ENCODE measurements around the gene VPS54.

GRCh38 chr2:63885567-63886012 lies 43.9 kb downstream of the UGP2 start:
- PRO-cap: no peak

DNA sequence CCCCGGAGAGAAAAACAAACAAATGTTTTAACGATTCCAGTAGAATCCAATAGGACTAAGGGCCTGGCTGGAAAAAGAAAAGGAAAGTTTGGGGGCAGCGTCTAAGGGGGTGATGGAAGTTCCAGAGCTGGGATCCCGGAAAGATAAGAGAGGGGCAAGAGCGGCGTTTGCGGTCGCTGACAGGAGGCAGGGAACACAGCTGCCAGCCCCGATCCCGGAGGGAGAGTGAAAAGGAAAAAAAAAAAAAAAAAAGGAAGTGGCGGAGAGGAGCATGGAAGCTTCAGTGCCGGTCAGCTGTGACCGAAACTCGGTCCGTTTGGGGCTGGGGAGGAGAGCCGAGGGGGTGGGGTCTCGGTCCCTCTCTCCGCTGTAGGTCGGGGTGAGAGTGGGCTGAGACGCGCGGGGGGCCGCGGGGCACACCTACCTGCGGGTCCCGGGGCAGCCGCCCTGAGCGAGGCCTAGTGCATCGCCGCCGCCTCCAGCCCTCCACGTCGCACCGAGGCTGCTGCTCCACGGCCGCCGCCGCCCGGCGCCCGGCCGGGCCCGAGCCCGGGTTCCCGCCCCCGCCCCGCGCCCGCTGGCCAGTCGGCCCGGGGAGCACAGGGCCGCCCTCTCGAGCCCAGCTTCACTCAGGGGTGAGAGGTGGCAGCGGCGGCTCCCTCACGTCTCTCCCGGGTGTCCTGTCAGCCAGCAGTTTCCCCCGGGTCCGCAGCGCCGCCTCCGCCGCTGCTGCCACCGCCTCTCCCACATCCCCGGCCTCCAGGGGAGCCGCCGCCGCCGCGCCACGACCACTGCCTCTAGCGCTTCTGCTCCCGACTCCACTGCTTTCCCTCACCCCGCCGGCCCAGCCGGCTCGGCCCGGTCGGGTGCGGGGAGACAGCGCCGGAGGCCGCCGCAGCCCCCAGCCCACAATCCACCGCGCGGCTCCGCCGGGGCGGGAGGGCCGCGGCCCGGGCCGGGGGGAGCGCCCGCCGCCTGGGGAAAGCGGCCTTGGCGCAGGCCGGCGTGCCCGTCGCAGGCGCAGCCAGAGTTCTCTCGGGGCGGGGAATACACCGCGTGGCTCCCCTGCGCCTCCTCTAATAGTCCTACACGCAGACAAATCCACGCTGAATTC lies at the start of gene VPS54:
Gene VPS54, minus strand, starts transcription at position 915 of the 1,114 bp plus-strand sequence.
- PRO-cap: bidirectional peak, plus-strand start at position 256 of the sequence, minus-strand start at position 227 of the sequence; bidirectional peak, plus-strand start at position 628 of the sequence, minus-strand start at position 545 of the sequence; bidirectional peak, plus-strand start at position 990 of the sequence, minus-strand start at position 860 of the sequence

DNA sequence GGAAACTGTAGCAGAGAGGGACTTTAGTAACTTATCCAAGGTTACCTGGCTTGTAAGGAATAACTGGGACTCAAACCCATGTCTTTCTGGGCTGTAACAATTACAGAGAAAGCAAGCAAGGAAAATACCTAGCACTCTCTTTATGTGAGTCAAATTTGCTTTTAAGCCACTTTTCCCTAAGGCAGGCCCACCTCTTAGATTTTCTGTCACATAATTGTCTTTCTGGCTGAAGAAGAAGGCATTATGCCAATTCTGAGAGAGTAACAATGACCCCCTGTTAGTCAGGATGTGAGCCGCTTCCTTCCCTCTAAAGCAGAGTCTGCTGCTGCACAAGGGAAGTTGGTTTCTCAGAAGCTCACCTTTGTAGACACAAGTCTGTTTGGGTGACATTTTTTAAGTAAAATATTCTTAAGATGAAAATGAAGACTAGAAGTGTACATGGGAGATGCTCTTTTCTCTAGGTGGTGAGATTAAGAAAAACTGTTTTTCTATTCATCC lies 33.2 kb upstream of the VPS54 start:
- PRO-cap: no peak

- PRO-cap: no peak
Measured at GRCh38 chr2:64093434-64093873, 50.8 kb downstream of the PELI1 start.

GRCh38 chr2:64137553-64137832 lies 6.7 kb downstream of the PELI1 start:
- PRO-cap: no peak

- PRO-cap: no peak
Measured at GRCh38 chr2:64228714-64229023, 84.4 kb upstream of the PELI1 start.

DNA sequence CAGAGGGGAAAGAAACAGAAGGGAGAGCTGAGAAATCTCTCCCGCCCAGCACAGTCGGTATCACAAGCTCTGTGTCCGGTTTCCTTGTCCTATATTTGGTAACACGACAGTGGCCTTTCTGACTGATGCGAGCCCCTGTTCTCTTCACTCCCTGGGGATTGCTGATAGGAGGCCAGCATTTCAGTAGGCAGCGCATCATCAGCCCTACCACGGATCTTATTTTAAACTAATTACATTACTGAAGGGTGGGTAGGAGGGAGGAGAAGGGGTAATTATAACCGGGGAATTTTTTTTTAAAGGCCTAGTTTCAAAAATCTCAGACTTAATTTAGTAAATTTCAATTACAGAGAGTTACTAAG lies 125.6 kb upstream of the LGALSL start:
- PRO-cap: no peak

DNA sequence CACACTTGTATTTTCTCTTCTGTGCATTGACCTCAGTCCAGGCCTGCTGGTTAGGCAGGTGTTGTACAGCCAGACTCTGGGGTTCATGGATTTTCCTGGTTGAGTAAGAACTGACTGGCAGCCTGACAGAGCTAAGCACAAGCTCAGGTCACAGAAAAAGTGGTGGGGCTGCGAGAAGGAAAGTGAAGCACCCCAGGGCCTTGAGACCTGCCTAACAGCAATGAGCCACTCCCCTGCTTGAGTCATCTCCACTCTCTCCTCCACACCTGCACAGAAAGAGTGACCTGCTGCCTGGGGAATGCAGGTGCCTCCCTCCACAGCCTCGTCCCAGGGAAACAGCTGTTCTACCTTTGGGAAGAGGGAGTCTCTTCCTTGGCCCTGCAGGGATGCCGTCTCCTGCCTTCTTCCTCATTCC lies 91.4 kb upstream of the LGALSL start:
- PRO-cap: no peak

DNA sequence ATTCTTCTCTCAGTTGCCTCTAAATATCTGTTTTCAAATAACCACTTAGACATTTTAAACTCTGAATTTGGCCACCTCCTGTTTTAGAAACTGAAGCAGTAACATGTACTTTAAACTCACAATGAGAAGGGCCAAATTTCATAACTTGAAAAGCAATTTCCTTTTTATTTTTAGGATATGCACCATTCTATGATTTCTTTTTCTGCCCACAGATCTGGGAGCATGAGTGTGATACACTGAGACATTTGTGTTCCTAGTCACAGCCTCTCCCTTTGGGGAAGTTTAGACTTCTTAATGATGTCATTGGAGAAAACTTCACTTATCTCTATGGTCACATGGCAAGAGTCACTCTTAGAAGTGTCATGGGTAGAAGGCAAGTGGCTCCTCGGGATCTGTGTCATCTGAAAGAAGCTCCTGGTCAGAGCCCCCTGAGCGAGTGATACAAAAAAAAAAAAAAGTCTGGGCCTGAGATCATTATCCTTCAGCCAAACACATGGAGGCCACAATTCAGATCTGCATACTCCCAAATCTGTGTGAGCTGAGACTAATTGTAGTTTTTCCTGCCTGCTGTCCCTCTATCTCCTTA lies 62.6 kb upstream of the LGALSL start:
- PRO-cap: no peak

GRCh38 chr2:64402823-64403295 lies 51.1 kb upstream of the LGALSL start:
- PRO-cap: no peak

DNA sequence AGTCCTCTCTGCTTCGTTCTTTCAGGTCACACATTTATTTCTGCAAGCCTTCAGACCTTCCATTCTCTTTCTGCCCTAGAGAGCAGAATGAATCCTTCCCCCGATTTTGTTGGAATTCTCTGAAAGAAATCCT lies 399 bp upstream of the LGALSL start:
- PRO-cap: no peak

- PRO-cap: no peak
Measured at GRCh38 chr2:64455226-64455993, 1.4 kb downstream of the LGALSL start.

DNA sequence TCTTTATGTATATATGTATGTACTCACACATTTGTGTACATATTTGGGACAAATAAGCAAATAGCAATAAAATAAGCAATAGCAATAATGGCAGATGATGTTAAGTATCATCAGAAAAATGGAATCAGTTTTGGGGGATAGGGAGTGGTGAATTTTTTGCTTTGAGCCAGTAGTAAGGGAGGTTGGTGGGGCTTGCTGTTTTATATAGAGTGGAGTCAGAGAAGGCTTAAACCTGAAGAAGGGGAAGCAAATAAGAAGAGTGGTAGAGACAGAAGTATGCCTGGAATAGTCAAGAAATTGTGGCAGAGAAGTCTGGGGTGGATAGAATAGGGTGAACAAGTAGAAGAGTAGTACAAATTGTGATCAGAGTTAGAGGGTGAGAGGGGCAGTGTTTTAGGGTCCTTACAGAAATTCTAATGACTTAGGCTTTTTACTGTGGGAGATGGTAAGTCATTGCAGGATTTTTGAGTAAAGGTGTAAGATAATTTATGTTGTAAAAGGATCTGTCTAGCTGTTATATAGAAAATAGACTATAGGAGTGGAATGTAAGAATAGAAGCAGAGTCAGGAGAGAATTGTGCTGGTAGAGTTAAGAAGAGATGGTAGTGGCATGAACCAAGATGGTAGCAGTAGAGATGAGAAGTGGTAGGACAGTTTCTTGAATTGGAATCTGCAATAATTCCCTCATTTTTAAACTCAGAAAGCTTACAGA lies 4.4 kb downstream of the AFTPH start:
- PRO-cap: no peak

DNA sequence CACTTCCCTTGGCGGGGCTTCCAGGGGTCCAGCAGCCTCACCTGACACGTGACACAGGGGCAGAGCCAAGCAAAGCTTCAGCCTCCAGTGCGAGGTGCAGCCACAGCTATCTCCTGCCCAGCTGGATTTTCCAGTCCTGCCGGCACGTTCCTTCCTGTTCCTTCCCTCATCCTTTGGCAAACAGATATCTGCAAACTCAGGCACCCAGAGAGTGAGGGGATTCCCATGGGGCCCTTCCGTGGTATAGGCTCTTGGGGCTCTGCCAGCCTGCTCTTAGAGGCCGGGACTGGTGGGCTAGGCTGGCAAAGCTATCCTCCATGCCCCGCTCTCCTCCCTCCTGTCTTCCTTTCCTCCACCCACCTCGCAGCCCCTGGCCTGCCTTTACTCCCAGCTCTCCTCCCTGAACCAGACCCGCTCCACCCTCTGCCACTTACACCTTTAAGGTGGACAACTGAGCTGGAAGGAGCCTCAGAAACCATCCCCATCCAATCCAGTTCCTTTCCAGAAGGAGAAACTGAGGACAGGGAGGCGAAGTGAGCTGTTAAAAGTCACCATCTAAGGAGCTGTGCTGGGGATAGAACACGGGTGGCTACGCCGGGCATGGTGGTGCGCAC lies 45.7 kb downstream of the SERTAD2 start:
- PRO-cap: no peak

- PRO-cap: no peak
Measured at GRCh38 chr2:64637029-64637749, 16.5 kb downstream of the SERTAD2 start.

- PRO-cap: no peak
Measured at GRCh38 chr2:64650376-64650744, 3.4 kb downstream of the SERTAD2 start.

DNA sequence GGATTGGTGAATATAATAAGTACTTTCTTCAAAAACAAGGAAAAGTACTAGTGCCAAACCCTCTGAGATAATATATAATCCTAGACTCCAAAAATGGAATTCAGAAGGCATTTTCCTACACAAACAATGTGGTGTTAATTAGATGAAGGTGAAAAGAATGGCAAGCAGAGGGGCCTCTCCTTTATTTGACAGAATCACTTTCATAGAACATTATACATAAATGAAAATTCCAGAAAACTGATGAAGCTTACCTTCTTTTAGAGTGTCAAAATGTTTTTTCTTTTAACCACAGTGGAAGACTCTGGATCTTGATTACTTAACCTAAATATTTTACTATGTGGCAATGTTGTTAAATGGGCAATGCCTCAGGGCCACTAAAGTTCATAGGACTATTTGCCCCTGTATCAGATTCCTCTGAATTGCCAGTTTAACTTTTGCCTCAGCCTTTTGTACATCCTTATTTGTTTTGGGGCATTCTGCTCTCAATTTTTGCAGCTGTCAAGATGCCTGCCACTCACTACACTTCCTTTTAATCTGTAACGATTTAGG lies 31.6 kb upstream of the SERTAD2 start:
- PRO-cap: no peak

DNA sequence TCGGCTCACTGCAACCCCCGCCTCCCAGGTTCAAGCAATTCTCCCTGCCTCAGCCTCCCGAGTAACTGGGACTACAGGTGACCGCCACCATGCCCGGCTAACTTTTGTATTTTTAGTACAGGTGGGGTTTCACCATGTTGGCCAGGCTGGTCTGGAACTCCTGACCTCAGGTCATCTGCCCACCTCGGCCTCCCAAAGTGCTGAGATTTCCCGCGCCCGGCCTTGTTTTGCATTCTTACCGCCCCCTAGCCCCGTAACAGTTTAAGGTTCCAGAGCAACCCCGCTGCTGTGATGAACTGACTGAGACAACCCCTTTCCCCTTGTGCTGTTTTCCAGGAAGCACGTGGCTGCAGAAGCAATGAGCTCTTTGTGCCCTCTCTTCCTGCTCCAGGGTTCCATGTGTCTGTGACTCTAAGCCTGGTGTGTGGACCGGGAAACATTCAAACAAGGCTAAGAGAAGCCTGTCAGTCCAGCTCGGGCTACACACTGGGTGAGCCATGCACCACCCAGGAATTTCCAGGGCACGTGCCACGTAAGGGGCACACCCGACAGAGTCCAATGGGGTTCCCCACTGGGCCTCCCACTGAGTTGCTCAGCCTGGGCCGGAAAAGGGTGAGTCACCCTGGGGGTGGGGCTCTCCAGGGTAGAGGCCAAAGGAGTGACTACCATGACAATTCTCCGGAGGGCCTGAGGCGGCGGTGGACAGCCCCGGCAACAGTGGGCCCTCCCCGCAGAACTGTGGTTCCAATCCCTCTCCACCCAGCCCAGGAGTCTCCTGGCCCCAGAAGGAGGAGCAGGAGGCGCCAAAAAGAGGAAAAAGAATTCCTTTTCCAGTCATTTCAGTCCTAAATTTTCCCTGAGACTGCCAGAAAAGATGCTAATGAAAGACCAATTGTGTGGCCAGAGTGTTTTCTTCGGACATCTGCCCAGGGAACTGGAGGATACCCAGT lies 158.0 kb upstream of the SLC1A4 start:
- PRO-cap: bidirectional peak, plus-strand start at position 673 of the sequence, minus-strand start at position 393 of the sequence

GRCh38 chr2:64852613-64853615 lies 136.3 kb upstream of the SLC1A4 start:
- PRO-cap: no peak

DNA sequence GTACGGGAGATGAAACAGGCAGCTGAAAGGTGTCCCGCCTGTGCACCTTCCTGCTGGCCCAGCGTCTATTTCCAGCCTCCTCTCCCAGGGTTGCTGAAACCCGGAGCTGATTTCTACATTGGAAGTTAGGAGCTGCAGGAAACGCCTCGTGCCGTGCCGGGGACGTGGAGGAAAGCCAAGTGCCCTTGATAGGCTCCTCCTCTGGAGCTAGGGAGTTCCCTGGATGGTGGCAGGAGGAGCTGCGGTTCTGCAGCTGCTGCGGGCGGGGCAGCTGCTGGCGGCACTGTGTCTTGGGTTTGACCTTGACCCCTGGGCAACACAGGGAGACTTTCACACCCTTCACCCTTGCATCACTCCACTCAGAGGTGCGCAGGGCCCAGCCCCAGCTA lies 130.0 kb upstream of the SLC1A4 start:
- PRO-cap: bidirectional peak, plus-strand start at position 214 of the sequence, minus-strand start at position 67 of the sequence

Data from ureter (tissue), 1 donor.